Foreskin keratinocyte (primary cell): ENCODE data around the gene ISM2.

GRCh38 chr14:76923823-76924399 lies 97.7 kb downstream of the LRRC74A start:
- RAMPAGE, total RNA: no peak

DNA sequence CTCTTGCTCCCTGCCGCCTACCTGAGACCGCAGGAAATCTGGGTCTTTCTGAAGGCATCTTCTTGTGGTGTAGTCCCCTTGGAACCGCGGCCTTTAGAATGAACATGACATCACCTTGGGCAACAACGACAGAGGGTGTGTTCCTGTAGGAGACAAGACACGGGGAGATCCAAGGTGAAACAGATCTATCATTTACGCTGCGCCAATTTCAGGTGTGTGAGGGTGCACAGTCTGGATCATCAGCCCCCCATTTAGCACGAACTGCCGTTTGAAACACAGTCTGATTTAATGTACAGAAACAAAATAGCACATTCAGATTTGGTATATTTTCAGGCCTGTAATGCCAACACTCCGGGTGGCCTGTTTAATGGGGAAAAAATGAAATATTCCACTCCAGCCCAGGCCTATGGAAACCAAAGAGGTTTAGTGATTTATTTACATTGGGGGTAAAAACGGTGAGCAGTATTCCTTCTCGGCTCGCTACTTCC lies 12.6 kb upstream of the IRF2BPL start:
- RAMPAGE, total RNA: no peak

DNA sequence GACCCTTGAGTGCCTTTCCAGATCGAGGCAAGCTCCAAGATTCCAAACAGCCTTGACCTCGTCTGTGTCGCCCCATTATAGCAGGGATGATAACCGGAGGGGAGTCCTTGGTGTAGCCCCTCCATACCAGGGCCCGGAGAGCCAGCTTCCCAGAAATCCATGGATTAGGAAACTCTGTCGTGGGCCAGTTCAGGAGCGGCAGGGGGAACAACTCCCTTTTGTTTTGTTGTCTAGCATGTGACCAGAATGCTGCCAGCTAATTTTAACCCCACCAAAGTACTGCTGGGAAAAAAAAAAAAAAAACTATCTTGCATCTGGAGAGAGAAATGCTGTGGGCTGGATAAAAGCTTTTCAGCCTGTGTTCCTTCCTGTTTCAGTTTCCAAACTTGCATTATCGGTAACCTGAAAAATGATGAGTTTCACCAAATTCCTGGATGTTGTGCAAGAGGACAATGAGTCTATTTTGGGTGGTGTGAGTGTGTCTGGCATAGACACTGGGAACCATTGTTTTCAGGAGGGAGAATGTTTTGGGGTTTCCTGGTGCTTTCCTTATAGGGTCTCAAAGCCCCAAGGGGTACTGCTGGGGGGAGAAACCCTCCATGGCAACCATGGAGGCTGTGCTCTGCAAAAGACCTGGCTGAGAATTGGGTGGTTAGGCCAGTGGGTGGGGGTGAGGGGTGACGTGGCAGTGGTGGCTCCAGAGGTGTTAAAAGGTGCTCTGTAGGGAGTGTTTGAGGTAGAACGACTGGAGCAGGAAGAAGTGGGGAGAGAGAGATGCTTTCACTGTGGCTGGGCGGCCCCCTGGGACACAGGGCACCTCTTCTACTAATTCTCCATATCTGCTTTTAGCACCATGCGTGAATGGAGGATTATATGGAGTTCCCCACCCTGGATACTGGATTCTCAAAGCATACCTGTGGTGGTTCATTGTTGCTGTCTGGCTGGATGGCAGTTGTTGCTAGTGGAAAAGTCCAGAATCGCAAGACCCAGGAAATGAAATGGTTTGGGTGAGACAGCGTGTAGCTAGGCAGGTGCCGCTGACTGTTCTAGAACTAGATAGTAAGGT lies 15.0 kb upstream of the IRF2BPL start:
- RAMPAGE, total RNA: no peak

DNA sequence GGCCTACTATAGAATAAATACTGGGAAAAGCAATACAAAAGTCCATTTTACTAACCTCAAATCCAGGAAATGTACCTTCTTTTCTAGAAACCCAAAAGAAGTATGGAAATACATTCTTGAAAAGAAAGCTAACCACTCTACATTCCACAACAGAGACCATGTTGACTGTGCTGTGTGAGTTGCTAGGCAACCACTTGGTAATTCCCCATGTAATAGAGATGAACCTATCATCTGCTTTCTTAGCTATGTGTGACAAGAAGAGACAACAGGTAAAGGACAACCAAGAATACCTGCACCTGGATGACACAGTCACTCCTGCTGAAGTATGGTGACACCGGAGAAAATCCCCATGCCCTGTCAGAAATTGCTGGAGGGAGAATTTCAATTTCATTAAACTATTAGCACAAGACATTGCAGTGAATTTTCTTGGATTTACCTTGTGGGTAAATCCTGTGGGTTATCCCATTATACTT lies 11.7 kb upstream of the CIPC start:
- RAMPAGE, total RNA: no peak

GRCh38 chr14:77101858-77102426 lies 3.9 kb downstream of the CIPC start:
- RAMPAGE, total RNA: no peak

DNA sequence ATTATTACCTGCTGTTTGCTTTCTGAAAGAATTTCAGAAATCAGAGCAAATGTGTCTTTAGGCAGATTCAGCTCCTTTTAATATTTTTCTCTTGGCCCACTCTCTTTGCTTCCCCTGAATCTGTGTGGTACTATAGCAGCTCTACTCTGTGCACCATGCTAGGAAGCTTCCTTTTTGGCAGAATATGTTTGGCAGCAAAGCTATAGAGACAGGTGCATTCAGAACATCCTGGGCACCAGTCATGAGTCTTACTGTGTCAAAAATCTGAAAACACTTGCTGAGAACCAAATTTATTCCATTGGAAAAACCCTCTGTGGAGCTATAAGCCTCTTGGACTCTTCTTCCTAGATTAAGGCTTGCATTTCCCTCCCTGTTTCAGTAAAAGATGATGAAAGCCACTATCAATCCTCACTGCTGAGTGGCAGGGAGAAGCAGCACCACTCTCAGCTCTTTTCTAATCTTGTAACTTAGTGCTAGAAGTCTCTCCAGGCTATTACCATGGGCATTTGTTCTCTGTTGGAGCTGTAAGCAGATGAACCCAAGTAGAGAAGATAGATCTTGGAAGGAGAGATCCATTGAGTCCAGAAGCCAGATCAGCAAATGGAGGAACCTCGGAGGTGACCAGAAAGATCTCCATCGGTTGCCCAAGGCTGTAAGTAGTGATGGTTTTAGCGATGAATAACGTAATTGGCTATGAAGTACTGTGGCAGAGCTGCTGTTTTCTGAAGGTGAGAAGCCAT lies 18.3 kb downstream of the CIPC start:
- RAMPAGE, total RNA: no peak

- RAMPAGE, total RNA: no peak
These were observed 19.0 kb downstream of the ZDHHC22 start for GRCh38 chr14:77122591-77122959.

- RAMPAGE, total RNA: no peak
These were observed 364 bp upstream of the ZDHHC22 start for GRCh38 chr14:77141868-77142441.

- RAMPAGE, total RNA: no peak
These were observed 19.7 kb downstream of the POMT2 start for GRCh38 chr14:77300907-77301511.

DNA sequence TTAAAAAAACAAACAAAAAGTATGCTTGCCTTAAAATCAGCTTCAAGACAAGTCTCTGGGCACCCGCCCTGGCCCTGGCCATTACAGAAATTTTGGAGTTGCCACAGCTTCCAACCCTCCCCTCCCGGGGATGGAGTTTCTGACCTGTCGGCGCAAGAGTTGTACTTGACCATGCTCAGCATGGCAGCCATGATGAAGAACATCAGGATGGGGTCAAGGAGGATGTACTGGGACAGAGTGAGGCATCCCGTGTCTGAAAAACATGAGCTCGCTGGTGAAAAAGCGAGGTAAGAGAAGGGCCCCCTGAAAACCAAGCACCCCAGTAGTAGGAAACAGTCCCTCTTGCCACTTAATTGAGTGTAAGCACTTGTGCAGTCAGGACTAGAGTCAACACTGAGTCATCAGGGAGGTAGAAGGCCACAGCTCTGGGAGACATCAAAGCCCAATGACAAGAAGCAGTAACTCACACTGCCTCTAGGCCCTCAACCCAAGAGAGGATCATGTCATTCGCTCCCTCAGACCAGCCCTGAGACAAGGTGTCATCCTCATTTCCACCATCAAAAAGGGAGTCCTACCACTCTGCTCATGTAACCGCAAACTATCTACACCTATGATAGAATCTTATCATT lies 17.9 kb downstream of the POMT2 start:
- RAMPAGE, total RNA: no peak

DNA sequence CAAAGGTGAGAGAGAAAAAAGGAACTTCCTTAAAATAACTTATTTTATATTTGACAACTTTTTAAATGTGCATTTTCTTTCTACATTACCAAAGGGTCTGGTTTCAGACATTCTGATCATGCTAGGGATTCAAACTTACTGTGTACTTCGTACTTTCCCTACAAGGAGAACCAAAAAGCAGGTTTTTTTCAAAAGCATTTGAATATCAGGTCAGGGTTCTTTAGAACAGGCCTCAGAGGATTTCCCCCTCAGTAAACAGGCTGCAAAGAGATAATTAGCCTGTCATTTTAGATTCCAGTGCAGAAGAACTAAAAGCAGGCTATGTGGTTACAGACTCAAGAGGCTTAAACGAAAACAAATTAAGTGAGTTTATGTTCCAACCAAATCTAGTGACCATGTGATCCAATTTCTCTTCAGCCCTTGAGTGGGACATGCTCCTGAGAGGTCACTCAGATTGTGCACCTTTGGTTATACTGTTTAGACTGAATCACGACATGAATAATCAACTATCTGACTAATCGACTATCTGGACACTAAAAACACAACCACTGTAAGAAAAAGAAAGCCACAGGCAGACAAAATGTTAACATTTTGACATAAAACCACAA lies 4.6 kb downstream of the TMED8 start:
- RAMPAGE, total RNA: no peak

- RAMPAGE, total RNA: no peak
These were observed at the start of gene ISM2 for GRCh38 chr14:77498444-77499153. ISM2 (minus strand) TSS chr14:77498816.

GRCh38 chr14:77607818-77608367 lies 8.5 kb downstream of the SPTLC2 start:
- RAMPAGE, total RNA: no peak

DNA sequence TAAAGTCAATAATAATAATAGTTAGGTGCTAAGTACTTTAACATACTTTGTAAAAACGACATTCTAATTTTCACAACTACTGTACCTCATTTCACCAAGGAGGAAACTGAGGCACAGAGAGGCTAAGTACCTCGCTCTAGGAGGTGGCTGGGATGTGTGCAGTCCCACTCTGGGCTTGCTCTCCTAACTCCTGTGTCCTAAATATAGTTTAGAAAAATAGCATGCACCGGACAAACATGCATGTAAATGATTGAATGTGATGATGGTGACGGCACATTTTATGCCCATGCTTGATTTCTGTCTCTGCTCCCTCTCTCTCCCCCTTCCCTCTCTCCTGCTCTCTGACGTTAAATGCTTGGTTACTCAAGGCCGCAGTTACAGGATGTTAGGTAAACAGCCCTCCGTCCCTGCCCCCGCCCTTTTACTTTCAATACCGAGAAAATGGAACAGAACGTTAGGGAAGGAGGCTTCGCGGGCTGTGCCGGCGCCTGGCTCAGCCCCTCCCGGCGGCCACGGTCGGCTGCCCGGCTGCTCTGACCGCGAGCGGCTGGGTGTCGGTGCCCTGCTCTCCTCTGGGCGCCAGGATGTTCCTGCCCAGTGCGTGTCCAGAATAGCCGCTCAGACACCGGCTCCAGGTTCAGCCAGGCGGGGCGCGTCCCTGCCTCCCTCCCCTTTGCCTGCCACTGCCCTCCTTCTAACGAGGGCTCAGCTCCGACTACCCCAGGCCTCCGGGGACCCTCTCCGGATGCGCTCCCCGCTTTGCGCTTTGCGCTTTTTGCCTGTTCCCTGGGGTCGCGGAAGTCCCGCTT lies 165.9 kb downstream of the ADCK1 start:
- RAMPAGE, total RNA: no peak

DNA sequence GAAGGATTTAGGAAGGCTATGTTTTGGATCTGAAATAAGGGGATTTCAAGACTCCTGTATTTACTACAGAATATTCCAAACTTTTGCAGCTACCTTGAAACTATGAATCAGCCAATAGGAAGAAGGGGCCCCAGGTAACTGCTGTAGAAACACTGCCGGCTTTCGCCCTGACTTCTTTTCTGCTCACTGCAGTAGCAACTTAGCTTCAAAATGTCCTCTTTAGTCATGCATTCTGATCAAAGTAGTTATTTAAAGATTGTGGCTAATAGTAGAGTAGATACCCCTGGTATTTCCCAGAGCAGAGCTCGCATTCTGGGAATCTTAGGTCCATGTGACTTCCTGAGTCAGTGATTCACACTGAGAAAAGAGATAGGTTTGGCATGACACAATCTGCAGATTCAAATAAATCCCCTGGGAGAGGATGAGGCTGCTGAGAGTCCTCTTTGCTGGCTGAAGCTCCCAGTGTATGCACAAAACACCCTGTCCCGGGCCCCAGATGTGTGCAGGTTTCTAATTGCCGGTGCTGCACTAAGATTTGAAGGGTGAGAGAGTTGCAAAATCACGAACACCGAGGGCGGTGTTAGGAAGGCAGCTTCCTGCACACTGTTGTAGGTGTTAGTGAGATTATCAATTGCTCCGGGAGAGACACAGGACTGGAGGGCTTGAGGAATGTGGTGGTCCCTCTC lies 233.1 kb downstream of the NRXN3 start:
- RAMPAGE, total RNA: no peak

- RAMPAGE, total RNA: no peak
These were observed 35.6 kb downstream of the CEP128 start for GRCh38 chr14:80905922-80906295.

DNA sequence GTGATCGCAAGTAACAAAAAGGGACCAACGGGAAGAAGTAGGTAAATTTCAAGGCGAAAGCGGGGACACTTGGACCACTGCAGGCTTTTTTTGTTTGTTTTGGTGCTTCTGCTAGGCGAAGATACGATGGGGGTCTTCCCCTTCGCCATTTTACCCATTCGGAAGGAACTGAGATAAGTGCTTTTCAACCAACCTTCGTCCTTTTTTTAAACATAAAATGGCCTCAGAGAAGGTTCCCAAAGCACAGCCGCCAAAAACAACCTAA lies 1.1 kb downstream of the GTF2A1 start:
- RAMPAGE, total RNA: no peak

GRCh38 chr14:81269346-81269720 lies 48.6 kb upstream of the GTF2A1 start:
- RAMPAGE, total RNA: no peak

GRCh38 chr14:81400873-81401319 lies 772 bp upstream of the STON2 start:
- RAMPAGE, total RNA: no peak

- RAMPAGE, total RNA: no peak
These were observed 12.7 kb upstream of the STON2 start for GRCh38 chr14:81412845-81413200.